Esophagus muscularis mucosa (tissue), 4 donors: ENCODE measurements around a stretch of chr7.

- PRO-cap = bidirectional peak, plus-strand start at chr7:154928528, minus-strand start at chr7:154928315
- RAMPAGE, long total RNA, 4 experiments = no peak in any of the 4 experiments
Observed at GRCh38 chr7:154927862-154928348, 75.0 kb downstream of the PAXIP1 start.

DNA sequence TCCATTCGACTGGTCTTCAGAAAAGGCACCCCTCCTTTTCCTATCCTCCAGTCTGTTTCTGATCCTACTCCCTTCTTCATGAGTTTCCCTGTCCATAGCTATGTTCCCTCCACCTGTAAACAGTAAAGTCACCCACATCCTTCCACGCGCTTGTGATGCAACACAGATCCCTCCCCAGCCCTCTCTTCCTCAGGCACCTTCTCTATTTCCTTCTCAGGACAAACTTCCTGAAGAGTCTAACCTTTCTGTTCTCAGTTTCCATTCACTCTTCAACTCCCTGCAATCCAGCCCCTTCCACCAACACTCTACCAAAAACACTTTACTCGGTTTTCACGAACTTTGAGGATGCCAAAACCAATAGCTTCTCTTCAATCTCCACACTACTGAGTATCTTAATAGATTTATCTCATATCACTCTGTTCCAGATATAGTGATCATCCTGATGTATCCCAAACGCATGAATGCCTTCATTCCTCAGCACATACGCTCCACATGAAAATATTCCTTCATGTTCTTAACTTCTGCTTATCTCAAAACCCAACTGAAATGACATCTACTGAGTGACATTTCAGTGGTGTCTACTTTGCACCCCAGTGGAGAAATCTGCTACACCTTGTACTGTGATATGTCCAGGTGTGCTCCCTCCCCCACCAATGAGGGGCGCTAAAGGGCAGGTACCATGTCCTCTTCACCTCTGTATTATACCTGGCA is 2.4 kb downstream of the PAXIP1 start:
- PRO-cap = no peak
- RAMPAGE, long total RNA, 4 experiments = no peak in any of the 4 experiments

DNA sequence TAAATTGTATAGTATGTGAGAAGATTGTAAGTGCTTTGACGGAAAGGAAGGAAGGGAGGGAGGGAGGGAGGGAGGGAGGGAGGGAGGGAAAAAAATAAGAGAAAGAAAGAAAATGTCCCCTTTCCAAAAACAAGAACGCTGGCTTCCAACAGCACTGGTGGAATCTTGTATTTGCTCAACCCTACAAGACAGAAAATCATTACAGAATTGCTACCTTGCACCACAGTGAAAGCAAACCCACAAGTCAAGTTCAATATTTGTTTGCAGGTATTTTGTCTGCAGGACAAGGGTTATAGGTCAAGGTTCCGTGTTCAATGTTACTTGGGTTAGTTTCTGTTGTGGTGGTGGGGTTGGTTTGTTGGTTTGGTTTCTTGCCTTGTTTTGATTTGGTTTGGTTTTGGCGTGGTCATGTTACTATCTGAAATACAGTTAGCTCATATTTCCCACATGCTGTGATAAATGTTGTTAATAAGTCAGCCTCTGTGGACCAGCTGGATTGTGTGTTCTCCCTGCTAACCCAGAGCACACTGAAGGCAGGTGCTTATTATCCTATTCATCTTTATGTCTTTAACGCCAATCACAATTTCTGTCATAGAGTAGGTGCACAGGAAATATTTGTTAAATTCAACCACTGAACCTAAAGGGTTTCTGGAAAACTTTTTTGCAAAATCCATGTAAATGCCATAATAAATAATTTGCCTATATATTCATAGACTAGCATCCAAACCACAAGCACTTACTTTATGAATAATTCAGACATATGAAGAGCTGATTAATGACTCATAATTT is 75.6 kb upstream of the INSIG1 start:
- PRO-cap = no peak
- RAMPAGE, long total RNA, 4 experiments = no peak in any of the 4 experiments

- PRO-cap = no peak
- RAMPAGE, long total RNA, 4 experiments = no peak in any of the 4 experiments
Observed at GRCh38 chr7:155252788-155253677, 44.6 kb upstream of the INSIG1 start.

GRCh38 chr7:155253903-155254404 is 43.7 kb upstream of the INSIG1 start:
- PRO-cap = no peak
- RAMPAGE, long total RNA, 4 experiments = no peak in any of the 4 experiments

GRCh38 chr7:155269651-155269938 is 28.1 kb upstream of the INSIG1 start:
- PRO-cap = no peak
- RAMPAGE, long total RNA, 4 experiments = no peak in any of the 4 experiments

DNA sequence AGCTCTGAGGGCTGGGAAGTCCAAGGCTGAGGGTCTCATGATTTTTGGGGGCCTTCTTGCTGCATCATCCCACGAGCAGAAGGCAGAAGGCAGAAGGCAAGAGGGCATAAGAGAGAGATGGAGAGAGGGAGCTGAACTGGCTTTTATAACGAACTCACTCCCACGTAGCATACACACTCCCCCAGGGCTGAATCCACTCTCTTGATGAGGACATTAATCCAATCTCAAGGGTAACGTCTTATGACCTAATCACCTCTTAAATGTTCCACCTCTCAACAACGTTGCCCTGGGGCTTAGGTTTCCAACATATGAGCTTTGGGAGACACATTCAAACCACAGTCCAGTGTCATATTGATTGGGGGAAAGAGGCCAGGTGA is 24.1 kb upstream of the INSIG1 start:
- PRO-cap = no peak
- RAMPAGE, long total RNA, 4 experiments = no peak in any of the 4 experiments

GRCh38 chr7:155276057-155277098 is 21.3 kb upstream of the INSIG1 start:
- PRO-cap = no peak
- RAMPAGE, long total RNA, 4 experiments = no peak in any of the 4 experiments

- PRO-cap = no peak
- RAMPAGE, long total RNA, 4 experiments = no peak in any of the 4 experiments
Observed at GRCh38 chr7:155296022-155296656, 1.5 kb upstream of the INSIG1 start.

- PRO-cap = no peak
- RAMPAGE, long total RNA, 4 experiments = no peak in any of the 4 experiments
Observed at GRCh38 chr7:155298107-155298687, 519 bp downstream of the INSIG1 start.

DNA sequence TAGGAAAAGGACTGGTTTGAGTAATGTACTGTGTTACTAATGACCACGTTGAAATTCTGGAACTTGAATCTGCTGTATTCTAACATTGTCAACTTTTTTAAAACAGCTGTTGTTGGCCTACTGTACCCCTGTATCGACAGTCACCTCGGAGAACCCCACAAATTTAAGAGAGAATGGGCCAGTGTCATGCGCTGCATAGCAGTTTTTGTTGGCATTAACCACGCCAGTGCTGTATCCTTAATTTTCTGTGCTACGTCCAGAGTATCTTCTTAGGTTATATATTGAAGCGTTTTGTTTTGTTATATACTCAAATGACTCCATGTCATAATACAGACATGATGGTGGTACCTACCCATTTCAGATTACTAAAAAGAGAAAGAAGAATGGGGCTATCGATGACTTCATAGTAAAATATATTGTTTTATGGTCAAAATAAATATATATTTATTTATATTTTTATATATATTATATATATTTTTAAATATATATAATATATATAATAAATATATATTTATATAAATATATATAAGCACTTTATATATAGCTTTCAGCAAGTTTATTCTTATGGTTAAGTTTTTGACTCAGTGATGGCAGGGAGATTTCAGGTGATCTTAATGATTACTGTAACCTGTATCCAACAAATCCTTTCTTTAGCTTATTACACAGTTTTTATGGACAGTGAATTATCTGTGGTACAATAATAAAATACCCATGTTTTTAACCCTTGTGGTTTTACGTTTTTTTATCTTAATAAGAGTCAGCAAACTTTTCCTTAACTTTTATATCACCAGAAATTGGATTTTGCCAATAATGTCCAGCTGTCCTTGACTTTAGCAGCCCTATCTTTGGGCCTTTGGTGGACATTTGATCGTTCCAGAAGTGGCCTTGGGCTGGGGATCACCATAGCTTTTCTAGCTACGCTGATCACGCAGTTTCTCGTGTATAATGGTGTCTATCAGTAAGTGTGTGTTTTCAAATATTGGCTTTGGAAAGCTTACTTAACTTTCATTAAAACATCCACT is 4.1 kb downstream of the INSIG1 start:
- PRO-cap = no peak
- RAMPAGE, long total RNA, 4 experiments = no peak in any of the 4 experiments

- PRO-cap = no peak
- RAMPAGE, long total RNA, 4 experiments = no peak in any of the 4 experiments
Observed at GRCh38 chr7:155303962-155304415, 6.3 kb downstream of the INSIG1 start.

DNA sequence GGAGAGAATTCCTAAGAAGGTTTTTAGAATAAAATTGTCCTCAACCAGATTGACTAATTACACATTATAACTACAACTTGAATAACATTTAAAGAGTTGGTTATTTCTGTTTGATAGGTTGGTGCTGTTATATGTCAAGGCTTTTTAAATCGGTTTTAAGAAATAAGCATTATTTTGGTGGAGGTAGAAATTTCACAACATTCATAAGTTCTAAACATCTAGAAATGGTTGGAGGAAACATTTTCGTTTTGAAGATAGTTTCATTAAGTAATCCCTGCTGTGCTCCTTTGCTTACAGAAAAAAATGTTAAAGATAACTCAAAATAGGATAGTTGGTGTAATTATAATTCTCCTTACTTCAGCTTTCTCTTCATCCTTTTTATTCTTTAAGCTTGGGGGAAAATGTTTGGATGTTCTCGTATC is 6.7 kb downstream of the INSIG1 start:
- PRO-cap = no peak
- RAMPAGE, long total RNA, 4 experiments = no peak in any of the 4 experiments

DNA sequence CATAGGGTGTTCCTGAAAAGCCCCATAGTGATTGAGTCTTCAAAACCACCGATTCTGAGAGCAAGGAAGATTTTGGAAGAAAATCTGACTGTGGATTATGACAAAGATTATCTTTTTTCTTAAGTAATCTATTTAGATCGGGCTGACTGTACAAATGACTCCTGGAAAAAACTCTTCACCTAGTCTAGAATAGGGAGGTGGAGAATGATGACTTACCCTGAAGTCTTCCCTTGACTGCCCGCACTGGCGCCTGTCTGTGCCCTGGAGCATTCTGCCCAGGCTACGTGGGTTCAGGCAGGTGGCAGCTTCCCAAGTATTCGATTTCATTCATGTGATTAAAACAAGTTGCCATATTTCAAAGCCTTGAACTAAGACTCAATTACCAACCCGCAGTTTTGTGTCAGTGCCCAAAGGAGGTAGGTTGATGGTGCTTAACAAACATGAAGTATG is 10.6 kb downstream of the INSIG1 start:
- PRO-cap = no peak
- RAMPAGE, long total RNA, 4 experiments = no peak in any of the 4 experiments

DNA sequence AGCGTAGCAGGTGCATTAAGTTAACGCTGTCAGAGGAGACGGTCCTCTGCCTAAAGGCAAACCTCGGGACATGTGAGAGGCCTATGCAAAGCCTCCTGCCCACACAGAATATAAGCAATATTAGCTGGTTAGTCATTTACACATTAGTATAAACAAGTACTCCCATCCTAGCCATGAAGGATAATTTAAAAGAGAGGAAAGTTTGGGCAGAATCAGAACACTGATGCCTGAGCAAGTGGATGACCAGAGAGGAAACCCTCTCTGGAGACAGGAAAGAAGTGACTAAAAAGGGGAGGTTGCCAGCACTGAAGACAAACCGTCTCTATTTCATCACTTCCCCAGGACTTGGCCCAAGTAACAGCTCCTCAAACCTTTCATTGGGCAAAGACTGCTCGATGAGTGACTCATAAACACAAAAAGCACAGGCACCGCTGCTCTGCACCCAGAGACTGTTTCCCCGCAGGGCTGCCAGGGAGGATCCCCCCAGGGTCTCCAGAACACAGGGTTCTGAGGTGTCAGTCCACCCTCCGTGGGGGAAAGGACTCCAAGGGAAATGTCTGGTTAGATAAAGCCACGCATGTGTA is 59.7 kb downstream of the INSIG1 start:
- PRO-cap = no peak
- RAMPAGE, long total RNA, 4 experiments = no peak in any of the 4 experiments

GRCh38 chr7:155468244-155468968 is 10.5 kb downstream of the EN2 start:
- PRO-cap = no peak
- RAMPAGE, long total RNA, 4 experiments = no peak in any of the 4 experiments

DNA sequence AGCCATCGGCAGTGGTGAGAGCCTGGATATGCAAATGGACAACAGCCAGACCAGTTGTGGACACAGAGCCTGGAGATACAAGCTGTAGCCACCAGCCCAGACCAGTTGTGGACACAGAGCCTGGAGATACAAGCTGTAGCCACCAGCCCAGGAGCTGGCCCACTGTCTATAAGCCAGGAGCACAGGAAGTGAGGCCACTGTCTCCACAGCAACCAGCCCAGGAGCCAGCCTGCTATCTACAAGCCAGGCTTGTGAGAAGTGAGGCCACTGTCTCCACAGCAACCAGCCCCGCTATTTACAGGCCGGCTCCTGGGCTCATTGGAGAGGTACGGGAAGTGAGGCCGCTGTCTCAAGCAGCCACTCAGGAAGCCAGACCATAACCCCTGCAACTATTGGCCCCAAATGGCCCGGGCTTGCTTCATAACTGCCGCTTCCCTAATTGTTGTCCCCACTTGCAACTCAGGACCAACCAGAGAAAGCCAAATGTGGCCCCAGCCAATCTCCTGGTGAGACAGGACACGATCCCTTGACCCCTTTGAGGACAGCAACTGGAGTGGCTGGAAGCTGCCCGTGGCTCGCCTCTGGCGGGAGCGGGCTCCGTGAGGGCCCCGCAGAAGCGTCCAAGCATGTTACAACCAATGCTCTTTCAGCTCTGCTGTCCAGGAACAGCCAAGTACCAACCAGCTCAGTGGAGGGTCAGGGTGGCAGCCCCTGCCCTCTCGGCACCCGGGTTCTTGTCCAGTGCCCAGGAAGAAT is 44.1 kb upstream of the CNPY1 start:
- PRO-cap = no peak
- RAMPAGE, long total RNA, 4 experiments = no peak in any of the 4 experiments

GRCh38 chr7:155669480-155670203 is 25.2 kb downstream of the RBM33 start:
- PRO-cap = no peak
- RAMPAGE, long total RNA, 4 experiments = no peak in any of the 4 experiments

DNA sequence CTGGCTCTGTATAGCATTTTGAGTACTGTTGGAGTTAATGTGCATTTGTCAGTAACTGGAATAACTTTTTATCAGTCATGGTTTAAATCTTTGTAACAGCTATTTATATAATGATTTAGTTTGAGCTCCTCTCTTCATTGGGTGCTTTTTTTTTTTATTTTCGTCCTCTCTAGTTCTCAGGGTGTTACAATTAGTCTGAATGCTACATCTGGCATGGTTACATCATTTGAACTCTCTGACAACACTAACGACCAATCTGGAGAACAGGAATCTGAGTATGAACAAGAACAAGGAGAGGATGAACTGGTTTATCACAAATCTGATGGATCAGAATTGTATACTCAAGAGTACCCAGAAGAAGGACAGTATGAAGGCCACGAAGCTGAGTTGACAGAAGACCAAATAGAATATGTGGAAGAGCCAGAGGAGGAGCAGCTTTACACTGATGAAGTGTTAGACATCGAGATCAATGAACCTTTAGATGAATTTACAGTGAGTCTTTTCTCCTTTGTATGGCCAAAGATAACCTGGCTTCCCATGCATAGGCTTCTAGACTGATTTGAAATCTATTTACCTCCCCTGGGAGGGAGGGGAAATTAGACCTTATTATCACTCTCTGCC is 36.1 kb downstream of the RBM33 start:
- PRO-cap = no peak
- RAMPAGE, long total RNA, 4 experiments = no peak in any of the 4 experiments

- PRO-cap = no peak
- RAMPAGE, long total RNA, 4 experiments = no peak in any of the 4 experiments
Observed at GRCh38 chr7:155815235-155815739, 3.0 kb upstream of the SHH start.